Daoy (cell line): ENCODE measurements around the gene ING1.

- RAMPAGE, long total RNA = no peak
Measured at GRCh38 chr13:110149365-110150561, 157.2 kb downstream of the COL4A1 start.

GRCh38 chr13:110181200-110181584, 125.8 kb downstream of the COL4A1 start:
- RAMPAGE, long total RNA = no peak

DNA sequence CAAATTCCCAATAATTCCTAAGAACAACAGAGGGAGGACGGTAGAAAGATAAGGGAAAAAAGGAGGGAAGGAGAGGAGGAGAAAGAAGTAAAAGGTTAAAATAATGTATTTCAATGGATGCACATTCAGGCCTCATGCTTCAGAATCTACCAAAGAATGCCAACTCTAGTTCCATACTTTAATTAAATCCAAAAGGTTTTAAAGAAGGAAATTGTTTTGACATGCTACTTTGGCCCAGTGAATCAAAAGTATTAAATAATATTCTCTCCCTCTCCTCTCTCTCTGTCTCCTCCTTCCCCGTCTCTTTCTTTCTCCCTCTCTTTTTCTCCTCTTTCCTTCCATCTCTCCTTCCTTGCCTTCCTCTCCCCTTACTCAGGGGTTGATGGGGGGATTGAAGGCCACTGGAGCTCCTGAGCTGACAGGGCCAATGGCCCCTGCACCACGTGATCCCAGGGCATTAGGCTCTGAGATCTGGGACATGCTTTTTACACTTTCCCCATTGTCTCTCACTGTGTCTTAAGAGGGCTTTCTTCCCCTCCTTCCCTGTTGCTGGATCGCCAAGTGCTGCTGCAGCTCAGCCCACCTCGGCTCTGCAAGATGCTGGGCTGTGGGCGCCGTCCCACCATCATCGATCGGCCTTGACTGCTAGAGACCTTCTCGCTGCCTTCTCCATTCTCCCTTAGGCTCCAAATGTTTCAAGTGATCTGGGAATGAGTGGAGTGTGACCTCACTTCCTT, 42.4 kb downstream of the COL4A1 start:
- RAMPAGE, long total RNA = no peak

DNA sequence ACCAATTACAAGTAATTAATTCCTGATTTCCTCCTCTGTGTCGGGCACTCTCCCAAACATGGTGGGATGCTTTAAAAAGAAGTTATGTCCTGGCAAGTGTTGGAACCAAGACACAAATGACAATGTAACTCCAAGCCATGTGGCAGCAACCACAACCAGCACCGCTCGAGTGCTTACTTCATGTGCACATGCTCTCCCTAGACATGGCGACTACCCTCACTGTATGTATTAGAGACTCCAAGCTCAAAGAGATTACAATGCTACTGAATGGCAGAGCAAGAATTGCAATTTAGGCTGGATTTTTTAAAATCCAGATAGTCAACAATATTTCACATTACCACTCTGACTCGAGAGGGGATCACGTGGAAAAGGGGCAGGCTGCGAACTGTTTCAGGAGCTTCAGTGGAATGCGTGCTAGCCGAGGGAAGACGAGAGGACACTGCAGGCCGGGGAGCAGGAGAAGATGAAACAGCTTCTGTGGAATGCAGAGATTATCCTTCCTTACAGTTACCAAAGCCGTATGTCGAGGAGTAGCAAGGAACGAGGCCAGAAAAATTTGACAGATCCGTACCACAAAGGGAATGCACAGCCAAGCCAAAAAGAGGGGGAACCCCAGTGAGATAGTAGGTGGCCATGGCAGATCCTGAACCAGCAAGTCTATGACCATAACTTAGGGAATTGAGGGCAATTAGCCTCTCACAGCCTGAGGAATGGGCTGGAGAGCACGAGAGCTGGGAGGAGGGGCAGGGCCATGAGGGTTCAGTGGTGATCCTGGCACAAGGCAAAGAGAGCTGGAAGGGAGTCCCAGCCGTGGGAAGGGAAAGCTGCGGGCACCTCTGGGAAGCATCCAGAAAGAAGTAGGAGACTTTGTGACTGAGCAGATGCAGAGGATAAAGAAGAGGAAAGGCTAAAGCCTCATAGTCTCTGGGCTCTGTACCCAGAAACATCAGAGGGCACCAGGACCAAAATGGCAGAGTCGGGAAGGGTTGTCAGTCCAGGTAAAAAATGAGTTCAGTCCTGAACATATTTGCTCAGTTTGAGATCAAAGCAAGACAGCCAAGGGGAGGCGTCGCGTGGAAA, 5.3 kb downstream of the COL4A1 start:
- RAMPAGE, long total RNA = no peak

- RAMPAGE, long total RNA = no peak
Measured at GRCh38 chr13:110346784-110347076, 39.6 kb downstream of the COL4A2 start.

GRCh38 chr13:110361014-110362209, 54.3 kb downstream of the COL4A2 start:
- RAMPAGE, long total RNA = no peak

DNA sequence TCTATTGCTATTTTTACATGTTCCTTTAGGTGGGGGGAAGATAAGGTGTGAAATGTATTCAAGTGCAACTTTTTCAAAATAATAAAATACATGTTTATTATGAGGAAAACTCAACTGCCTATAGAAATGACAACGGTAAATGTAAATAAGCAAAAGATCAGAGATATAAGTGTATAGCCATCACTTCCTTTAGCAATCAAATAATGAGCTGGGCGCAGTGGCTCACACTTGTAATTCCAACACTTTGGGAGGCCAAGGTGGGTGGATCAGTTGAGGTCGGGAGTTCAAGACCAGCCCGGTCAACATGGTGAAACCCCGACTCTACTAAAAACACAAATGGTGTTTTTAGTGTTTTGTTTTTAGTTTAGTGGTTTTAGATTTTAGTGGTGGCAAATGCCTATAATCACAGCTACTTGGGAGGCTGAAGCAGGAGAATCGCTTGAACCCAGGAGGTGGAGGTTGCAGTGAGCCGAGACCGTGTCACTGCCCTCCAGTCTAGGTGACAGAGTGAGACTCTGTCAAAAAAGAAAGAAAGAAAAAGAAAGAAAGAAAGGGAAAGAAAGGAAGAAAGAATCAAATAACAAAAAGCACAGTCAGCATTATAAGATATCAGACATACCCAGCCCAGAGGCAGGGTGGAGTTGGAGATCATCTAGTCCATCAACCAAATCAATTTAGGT, 91.2 kb downstream of the COL4A2 start:
- RAMPAGE, long total RNA = no peak

- RAMPAGE, long total RNA = no peak
Measured at GRCh38 chr13:110447003-110447401, 114.5 kb downstream of the RAB20 start.

DNA sequence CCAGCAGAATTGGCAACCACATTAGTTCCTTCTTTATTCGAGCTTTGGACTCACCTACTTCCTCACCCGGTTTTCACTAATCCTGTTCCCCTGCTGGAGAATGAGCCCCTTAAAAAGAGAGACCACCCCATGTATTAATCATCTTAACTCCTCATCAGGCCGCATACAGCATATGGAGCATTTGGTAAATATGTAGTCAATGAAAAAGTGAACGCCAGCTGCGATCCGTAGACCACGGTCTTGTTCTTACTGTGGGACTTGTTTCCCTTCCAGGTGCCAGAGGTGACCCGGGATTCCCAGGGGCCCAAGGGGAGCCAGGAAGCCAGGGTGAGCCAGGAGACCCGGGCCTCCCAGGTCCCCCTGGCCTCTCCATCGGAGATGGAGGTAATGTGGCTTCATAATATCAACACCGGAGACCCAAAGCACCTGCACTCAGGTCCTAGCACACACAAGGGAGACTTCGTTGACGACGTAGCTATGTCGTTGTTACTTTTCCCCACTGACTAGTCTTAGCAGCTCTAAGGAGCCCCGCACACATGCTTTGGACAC, 112.0 kb downstream of the RAB20 start:
- RAMPAGE, long total RNA = no peak

DNA sequence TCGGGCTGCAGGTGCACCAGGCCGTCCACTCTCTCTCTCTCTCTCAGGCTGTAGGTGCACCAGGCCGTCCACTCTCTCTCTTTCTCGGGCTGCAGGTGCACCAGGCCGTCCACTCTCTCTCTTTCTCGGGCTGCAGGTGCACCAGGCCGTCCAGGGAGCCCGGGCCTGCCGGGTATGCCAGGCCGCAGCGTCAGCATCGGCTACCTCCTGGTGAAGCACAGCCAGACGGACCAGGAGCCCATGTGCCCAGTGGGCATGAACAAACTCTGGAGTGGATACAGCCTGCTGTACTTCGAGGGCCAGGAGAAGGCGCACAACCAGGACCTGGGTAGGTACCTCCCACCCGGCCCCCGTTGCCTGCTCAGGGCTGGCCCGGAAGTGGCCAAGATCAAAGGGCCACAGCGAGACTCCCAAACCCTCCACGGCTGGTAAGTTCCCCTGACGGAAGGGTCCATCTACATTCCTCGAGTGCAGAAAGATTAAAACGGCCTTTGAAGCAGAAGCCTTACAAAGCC, 55.2 kb downstream of the RAB20 start:
- RAMPAGE, long total RNA = no peak

DNA sequence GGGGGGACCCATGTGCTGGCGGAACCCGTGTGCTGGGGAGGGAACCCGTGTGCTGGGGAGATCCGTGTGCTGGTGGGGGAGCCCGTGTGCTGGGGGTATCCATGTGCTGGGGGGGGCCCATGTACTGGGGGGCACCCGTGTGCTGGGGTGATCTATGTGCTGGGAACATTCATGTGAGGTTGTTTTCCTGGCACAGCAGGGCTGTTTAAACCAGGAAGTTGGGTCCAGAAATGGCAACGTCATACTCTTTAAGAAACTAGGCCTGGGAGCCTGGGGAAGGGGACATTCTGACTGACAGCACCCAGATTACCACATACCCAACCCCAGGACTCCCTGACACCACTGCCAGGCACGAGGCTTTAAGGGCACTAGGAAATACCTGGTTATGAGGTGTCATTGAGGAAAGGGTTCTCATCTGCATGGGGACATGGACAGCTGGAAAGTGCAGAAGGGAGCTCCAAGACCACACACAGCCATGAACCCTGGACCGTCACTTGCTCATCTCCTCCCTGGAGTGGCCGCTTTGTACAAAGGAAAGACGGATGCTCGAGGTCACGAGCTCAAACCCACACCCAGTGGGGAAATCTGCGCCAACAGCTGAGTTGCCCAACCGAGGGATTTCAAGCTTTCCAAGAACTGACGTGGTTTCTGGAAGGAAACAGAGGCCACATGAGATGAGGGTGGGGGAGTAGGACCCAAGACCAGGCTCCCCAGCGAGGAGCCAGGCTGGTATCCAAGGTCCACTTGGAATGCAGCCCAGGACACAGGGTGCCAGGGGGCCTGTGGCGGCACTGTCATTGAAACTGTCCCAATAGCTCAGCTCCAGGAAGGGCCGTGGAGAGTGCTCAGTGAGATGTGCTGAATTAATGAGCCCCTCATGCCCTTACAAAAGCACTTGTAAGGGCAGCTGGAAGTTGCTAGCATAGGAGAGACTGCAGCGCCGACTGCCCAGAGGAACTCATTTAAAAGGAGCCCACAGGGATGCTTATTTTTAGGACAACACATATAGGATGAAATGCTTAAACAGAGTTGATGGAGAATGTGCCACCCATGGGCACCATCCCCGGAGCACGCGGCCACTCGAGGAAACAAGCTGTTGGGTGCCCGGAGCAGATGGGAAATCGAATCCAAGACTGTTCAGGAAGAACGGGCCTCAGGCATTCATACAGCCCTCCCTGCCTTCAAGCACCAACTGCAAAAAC, 40.8 kb downstream of the RAB20 start:
- RAMPAGE, long total RNA = no peak

DNA sequence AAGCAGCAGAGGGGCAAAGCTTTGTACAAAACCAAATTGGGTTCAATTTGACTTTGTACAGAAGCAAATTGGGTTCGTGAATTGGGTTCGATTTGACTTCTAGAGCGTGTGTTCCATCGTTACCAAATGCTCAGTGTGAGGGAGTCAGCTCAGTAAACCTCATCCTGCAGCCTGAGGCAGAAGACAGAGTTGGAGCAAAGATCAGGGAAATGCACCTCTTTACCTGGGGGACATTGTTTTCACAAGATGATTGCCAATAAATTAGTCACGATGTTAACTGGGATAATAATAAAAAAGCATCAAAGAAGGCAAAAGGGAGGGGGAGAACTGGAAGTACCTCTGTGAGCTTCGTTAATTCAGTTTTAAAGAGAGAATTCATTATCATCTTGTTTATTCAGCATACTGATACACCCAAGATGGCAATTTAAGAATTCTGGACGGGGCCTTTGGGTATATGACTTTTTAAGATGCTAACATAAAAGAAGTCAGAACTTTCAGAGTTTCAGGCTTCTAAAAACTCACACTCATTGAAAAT, 1.4 kb downstream of the RAB20 start:
- RAMPAGE, long total RNA = no peak

GRCh38 chr13:110600455-110600825, 14.9 kb upstream of the NAXD start:
- RAMPAGE, long total RNA = no peak

- RAMPAGE, long total RNA = no peak
Measured at GRCh38 chr13:110611161-110611582, 4.2 kb upstream of the NAXD start.

DNA sequence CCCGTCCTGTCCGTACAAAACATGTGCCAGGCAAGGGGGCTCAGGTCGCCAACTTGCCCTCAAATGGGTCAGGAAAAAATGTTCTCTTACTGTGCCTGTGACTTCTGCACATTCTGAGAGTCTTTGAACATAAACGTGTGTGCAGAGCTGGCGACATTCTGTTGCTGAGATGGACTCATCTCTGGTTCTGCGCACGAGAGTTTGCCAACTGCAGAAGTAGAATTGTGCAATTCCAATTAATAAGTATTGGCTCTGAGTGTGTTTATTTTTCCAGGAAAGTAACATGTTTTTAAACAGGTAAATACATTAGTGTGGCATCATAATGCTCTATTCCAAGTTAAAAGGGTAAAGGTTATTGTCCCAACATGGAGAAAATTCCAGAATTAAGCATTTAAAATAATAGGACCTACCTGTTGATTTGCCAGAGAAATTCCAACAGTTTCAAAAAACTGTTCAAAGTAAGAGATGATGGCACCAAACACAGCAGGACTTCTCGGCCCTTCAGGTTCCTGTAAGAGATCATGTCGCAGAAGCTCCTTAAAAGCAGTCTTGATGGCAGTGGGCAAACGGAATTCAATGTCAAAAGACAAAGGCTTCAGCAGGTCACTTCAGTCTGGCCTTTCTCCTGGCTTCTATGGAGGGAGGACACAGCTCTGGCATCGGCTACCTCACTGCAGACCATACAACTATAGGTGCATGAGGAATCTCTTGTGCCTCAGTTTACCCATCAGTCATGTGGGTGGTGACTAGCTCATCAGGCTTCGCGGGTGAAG, 28.8 kb downstream of the NAXD start:
- RAMPAGE, long total RNA = no peak

DNA sequence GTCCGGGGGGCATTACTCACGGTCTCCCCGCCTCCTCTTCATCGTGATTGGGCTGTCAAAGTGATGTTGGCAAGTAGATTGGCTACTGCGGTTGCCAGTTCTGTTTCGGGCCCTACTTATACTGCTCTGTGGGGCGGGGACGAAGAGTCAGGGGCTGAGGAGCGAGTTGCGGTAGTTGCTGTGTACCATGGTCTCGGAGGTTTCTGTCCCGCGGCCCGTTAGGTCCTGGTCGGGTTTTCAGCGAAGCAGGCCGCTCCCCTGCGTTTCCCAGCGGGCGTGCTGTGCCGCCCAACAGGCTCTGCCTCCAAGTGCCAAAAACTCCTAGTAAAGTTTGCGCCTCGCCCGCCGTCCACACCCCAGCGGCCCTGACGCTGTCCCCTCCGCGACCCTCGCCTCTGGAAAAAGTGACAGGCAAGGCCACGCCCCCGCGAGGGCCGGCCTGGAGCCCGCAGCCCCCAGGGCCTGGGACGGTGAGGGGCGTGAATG, 340 bp upstream of the ING1 start:
- RAMPAGE, long total RNA = no peak

GRCh38 chr13:110713603-110713927, at the start of gene ING1:
Gene ING1, plus strand, starts transcription at chr13:110713700.
- RAMPAGE, long total RNA = no peak

- RAMPAGE, long total RNA = no peak
Measured at GRCh38 chr13:110713928-110714713, 621 bp downstream of the ING1 start.

DNA sequence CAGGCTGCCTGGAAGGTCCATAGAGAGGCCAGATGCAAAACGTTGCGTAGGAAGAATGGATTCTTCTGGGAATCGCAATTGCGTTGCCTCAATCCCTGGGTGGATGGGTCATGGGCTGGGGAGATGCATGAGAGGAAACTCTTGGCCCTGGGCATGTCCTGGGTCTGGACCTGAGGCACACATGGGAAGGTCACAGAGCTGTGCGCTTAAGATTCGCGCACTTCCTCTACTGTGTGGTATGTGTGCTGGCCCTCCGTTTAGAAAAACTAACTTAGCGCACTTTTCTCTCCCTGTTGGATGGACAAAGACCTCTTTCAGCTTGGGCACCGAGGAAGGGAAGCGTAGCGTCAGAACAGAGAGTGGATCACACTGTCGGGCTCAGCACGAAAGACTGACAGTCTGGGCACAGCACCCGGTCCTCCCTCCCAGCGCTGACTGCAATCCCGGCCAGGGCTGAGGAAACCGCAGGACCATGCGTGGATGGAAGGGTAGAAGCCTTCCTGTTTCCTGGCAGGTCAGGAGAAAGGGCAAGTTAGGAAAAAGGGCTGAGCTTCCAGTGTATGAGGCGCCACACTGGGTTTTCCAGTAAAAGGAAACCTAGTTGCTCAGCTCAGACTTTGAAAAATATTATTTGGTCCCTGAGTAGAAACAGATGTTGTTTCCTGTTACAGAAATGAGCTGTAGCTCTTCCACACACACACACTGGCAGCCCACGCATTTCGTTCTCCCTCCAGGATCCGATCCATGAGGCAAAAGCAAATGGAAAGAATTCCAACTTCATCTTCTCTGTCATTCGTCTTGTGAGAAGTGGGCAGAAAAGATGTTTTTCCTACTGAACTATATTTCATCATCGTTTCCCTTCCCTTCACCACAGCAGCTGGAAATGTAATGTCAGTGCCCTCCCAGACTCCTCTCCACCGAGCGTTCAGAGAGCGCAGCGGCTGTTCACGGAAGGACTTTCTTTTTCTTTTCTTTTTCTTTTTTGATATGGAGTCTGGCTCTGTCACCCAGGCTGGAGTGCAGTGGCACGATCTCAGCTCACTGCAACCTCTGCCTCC, 86.1 kb downstream of the ING1 start:
- RAMPAGE, long total RNA = no peak

GRCh38 chr13:110870491-110870767, 44.4 kb downstream of the ANKRD10 start:
- RAMPAGE, long total RNA = no peak